ENCODE results near the gene CCDC74B.

GRCh38 chr2:127843493-127844826 lies 14.0 kb downstream of the POLR2D start:
- PRO-cap = no peak

DNA sequence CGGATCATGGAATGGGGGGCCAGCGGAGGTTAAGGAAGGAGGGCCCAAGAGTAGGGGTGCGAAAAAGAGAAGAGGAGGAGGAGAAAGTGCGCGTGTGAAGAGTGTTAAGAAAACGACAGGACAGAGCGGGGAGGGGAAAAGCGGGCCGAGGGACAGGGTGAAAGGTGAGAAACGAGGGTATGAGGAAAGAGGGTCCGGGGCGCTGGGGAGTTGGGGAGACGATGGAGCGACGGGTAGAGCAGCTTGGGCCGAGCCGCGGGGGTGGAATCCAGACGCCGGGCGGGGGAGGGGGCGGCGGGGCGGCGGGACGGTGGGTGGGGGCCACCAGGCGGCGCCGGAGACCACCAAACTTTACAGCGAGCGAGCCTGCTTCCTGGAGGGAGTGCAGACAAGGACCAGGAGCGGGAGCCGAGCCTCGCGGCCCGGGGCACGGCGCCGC lies 612 bp downstream of the AMMECR1L start:
- PRO-cap = no peak

DNA sequence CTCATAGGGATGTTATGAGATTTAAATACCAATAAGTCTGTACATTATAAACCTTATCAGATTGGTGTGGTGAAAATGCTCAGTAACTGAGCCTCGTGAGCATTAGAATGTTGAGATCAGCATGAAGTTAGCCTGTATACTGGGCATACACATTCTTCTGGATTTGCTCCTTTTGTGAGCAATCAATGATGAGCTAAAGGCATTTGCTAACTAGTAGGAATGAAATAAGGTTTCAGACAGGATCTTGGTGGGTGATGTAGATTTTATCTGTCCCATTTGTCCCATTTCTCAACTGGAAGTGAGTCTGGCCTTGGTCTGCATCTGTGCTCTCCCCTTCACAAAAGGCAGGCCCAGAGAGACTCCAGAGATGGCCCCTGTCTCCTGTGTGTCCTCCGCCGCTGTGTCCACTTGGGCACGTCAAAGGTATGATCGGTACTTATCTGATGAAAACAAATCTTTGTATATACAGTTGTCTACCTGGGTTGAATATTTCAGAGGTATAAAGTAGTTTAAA lies 3.2 kb upstream of the AMMECR1L start:
- PRO-cap = no peak

DNA sequence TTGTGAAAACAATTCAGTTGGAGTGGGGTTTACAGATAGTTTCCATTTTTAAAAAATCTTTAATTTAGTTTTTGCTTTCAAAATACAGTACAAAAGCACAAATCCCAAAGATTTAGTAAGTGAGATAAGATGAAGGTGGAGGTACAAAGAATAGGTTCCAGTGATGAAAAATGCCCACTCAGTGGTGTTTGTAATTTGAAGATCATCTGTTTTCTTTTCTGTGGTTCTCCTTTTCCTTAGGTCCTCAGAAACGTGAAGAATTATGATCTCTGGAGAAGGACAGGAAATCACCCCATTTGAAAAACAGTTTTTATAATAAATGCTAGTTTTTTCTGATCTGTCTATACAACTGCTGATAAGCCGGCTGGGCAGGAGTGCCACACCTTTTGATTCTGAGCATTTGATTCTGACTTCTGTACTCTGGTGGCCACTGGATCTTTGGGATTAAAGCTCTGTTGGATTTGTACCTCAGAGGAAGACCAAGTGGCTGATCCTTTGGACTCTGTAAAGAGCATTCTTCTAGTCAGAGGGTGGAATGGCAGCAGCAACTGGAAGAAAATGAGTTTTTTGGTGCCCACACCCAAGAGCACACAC lies 98.6 kb downstream of the UGGT1 start:
- PRO-cap = no peak

DNA sequence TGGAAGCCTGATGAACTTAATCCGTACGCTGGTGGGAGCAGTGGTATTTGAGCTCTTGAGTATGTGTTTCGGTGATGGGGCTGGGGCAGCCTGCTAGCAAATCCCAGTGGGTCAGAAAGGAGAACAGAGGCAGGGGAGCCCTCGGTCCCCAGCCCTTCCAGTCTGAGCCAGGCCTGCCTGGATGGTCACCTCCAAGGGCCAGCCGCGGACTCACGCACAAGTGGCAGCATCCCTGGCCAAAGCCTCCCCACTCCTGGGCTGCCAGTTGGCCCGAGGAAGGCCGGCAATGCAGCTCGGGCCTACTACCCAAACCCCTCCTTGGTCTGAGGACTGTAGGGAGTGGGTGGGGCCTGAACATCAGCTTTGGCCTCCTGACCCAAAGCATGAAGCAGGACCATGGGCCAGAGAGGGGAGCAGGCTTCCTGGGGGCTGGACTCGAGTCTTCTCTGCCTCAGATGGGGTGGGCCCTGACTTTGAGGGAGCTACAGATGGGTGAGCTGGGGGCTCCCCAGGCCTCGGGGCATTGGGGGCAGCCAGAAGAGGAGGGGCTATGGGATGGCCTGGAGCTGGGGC lies 51.4 kb downstream of the HS6ST1 start:
- PRO-cap = no peak

DNA sequence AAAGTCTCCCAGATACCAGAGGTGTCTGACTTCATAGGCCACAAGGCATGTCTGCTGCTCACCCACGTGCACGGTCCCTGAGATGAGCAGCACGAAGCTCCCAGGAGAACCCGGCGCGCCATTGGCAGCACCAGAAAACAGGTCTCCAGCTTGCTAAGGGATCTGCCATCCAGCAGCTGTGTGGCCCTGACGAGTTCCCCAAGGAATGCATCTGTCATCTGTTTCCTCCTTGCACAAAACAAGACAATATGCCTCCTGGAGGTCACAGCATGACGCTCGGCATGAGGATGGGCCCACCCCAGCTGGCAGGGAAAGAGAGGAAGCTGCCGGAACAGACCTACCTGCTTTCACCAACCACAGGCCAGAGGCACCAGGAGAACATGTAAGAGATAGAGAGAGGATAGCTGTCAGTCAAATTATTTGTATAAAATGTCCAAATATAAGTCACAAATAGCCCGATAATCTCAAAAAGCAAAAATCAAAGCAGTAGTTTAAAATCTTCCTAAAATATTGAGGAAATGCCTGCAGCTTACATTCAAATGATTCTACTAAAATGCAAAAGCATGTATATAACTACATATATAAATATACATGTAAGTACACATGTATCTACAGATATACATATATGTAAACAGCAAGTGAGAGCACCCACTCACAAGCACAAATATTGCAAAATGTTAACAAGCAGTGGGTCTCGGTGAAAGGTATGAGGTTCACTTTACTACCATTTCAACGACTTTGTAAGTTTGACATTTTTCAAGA lies 29.0 kb downstream of the HS6ST1 start:
- PRO-cap = no peak

- PRO-cap = no peak
These were observed 19.7 kb downstream of the HS6ST1 start for GRCh38 chr2:128298759-128299499.

DNA sequence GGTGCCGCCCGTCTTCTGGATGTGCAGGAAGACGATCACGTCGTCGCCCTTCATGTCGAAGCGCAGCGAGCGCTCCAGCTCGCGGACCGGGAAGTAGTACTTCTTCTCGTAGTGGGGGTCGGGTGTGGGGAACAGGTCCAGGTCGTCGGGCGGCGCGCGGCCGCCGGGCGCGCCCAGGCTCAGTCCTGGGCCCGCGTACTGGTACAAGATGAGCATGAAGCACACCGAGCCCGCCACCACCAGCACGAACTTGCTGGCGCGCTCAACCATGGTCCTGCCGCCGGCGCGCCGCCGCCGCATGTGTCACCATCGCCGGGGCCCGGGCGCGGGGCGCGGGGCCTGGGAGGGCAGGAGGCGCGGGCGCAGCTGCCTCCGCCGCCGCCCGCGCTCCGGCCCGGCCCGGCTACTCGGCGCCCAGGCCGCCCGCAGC lies 389 bp downstream of the HS6ST1 start:
- PRO-cap = no peak

DNA sequence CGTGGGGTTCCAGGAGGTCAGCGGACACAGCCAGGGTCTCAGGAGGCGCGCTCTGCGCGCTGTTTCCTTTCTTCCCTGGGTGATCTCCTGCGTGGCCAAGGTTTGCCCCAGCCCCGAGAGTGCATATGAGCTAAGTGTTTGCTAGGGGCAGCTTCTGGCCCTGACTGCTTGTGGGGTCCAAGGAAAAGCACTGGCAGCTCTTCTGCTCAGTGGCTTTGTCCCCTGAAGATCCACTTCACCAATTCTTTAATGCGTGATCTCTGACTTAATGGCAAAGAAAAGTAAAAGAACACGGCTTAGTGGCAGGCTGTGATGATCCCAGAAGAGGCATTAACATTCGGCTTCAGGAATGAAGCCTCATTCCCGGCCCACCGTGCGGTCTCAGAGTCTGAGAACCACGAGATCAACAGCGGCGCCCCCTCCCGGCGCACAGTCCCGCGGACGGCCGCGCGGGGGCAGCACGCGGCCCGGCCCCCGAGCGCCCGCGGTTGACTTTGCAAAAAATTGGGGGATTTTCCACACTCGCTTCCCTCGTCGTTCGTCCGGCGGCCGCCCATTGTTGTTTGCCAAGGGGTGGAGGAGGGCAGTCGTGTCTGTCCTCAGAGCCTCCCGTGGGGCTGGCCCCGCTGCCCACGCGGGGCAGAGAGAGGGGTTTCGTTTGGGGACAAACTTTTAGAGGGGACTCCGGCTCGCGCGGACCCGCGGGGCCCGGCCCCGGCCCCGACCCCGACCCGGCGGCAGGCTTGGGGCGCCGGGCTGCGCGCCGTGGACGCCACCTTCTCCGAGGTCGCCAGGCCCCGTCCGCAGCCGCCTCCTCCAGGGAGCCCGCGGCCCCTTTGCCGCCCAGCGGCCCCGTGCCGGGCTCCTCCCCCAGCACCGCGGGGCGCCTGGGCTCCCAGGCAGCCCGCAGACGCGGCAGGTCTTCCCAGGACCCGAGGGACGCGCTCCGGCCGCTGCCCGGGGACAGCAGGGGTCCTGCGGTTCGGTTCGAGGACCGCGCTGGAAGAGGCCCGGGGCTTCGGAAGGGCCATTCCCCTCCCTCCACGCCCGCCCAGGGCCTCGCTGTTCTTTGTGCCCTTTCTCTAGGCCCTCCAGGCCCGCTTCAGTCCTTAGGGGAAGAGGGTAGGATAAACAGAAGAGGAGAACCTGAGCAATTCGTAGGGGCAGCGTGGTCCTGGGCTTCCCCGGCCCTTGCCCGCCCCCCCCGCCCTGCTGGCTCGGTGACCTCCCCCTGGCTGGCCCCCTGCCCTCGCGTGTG lies 3.3 kb upstream of the HS6ST1 start:
- PRO-cap = unidirectional peak, plus-strand start at position 521 of the sequence

GRCh38 chr2:128362826-128363305 lies 44.2 kb upstream of the HS6ST1 start:
- PRO-cap = no peak

GRCh38 chr2:128690317-128690889 lies 371.7 kb upstream of the HS6ST1 start:
- PRO-cap = no peak

DNA sequence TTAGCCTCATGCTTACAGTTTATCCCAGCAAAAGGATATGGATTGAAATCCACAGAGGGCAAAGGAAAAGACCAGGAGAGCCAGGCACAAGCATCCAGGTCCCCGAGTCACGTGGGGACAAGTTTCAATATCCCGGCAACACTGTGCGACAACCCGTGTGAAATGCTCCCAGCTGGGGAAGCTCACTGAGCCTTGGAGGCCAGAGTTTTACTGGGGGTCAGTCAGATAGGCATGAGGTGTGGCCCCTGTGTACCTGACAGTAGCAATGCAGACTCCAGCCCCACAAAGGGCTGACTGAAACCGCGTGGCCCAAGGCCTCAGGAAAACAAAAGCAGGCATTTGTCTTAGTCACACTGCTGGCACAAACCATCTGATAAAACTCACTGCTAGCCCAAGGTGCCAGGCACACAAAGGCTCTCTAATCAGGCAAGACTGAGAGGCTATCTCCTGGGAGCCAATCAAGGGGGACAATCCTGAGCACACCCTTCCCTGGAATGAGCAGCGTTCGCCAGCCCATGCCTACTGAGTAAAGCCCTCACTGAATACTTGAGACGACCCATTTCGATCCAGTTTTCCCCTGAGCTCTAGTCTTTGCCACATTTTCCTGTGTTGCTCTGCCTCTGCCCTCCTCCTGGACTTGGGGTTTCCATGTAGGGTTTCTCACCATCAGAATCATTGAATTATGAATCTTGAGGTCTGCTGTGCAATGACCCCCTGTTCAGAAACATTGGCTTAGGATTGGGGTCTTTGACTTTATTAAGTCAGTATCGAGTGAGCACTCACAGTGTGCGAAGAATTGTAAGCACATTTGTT lies 786.5 kb upstream of the RAB6C start:
- PRO-cap = no peak

- PRO-cap = no peak
These were observed 496.2 kb upstream of the RAB6C start for GRCh38 chr2:129483358-129483666.

- PRO-cap = no peak
These were observed at the start of gene CCDC74B for GRCh38 chr2:130144618-130145539. Gene CCDC74B (minus strand): TSS chr2:130145112.

DNA sequence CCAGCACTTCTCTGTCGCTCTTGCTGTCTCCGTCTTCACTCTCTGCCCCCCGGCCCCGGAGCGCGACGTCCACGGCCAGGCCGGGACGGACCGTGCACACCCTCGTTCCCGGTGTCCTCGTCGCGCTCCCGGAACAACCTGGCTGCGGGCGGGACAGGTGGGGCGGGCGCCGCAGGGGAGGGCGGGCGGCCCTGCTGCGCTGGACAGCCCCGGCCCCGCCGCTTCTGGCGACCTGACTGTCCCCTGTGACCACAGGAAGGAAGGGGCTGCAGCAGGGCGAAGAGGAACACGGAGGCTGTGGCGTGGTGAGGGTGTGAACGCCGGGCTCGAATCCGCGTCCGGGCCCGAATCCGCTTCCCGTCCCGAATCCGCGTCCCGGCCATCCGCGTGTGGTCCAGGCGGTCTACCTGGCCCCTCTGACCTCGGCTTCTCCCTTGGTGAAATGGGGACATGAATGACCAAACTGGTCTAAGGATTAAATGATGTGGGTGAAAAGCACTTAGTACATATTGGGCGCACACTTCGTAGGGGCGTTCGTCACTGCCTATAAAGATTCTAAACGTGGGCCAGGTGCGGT lies 577 bp downstream of the PTPN18 start:
- PRO-cap = bidirectional peak, plus-strand start at position 298 of the sequence, minus-strand start at position 124 of the sequence

GRCh38 chr2:130388383-130388960 lies 32.6 kb downstream of the PTPN18 start:
- PRO-cap = no peak

- PRO-cap = no peak
These were observed 35.3 kb upstream of the GPR148 start for GRCh38 chr2:130693489-130694030.

DNA sequence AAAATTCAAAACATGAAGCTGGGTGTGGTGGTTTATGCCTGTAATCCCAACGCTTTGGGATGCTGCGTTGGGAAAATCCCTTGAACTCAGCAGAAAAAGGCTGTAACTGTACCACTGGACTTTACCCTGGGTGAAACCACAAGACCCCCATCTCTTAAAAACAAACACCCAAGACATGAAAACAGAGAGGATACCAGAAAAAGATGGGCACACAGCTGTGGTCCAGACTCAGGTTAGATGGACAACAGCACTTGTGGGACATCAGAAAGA lies 25.4 kb downstream of the FAM168B start:
- PRO-cap = no peak

GRCh38 chr2:131444684-131445295 lies 31.1 kb upstream of the TUBA3D start:
- PRO-cap = no peak

DNA sequence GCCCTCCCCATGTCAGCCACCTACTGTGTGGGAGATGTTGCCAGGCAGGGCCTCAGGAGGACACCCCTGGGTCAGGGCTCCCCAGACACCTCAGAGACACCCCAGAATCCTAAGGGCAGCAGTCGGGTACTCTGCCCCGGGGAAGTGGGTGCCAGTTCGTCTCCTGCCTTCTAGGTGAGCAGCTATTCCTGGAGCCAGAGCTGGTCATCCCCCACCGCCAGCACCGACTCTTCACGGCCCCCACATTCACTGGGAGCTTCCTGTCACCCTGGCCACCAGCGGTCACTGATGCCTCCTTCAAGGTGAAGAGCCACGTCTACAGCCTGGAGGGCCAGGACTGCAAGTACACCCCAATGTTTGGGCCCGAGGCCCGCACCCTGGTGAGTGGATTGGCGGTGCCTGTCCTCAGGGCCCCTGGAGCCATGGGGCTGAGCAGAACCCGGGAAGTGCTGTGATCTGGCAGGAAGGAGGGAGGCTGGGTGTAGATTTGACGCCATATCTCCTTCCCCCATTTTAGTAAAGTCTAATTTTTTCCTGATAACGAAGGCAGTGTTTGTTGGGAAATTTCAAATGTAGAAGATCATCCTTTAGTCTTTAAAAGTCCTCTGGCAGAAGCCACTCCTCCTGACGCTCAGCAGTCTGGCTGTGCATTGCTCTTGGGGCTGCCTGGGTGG lies 9.2 kb upstream of the CCDC74A start:
- PRO-cap = no peak

All from mucosa of descending colon (tissue), 1 donor.